HT1080 (cell line): ENCODE results near the genes WBP1L and NEURL1.

DNA sequence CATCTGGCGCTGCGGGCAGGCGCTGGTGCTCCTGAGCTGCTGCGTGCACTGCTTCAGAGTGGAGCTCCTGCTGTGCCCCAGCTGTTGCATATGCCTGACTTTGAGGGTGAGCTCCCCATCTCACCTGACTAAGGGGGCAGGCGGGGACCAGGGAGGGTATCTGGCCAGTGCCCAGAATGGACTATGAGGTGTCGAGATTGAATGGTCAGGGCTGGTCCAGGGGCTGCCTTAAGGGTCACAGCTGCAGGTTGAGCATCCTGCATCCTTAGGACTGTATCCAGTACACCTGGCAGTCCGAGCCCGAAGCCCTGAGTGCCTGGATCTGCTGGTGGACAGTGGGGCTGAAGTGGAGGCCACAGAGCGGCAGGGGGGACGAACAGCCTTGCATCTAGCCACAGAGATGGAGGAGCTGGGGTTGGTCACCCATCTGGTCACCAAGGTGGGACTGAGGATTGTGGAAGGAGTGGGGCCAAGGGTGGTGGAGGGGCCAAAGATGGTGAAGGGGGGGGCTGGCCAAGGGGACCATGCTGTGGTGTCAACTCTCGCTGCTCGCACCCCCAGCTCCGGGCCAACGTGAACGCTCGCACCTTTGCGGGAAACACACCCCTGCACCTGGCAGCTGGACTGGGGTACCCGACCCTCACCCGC lies 5.0 kb downstream of the NFKB2 start:
RAMPAGE:
- cytosol, long total RNA: no peak
- long total RNA: no peak
- nucleus, long total RNA: no peak

GRCh38 chr10:102422626-102423112 lies 2.0 kb downstream of the FBXL15 start:
RAMPAGE:
- cytosol, long total RNA: no peak
- long total RNA: no peak
- nucleus, long total RNA: no peak

RAMPAGE:
- cytosol, long total RNA: no peak
- long total RNA: no peak
- nucleus, long total RNA: no peak
Observed at GRCh38 chr10:102475299-102476055, 14.3 kb downstream of the MFSD13A start.

RAMPAGE:
- cytosol, long total RNA: no peak
- long total RNA: no peak
- nucleus, long total RNA: no peak
Observed at GRCh38 chr10:102492833-102493575, 9.5 kb downstream of the ACTR1A start.

RAMPAGE:
- cytosol, long total RNA: no peak
- long total RNA: no peak
- nucleus, long total RNA: no peak
Observed at GRCh38 chr10:102509117-102509601, 5.4 kb downstream of the SUFU start.

GRCh38 chr10:102555943-102556546 lies 52.3 kb downstream of the SUFU start:
RAMPAGE:
- cytosol, long total RNA: no peak
- long total RNA: no peak
- nucleus, long total RNA: no peak

DNA sequence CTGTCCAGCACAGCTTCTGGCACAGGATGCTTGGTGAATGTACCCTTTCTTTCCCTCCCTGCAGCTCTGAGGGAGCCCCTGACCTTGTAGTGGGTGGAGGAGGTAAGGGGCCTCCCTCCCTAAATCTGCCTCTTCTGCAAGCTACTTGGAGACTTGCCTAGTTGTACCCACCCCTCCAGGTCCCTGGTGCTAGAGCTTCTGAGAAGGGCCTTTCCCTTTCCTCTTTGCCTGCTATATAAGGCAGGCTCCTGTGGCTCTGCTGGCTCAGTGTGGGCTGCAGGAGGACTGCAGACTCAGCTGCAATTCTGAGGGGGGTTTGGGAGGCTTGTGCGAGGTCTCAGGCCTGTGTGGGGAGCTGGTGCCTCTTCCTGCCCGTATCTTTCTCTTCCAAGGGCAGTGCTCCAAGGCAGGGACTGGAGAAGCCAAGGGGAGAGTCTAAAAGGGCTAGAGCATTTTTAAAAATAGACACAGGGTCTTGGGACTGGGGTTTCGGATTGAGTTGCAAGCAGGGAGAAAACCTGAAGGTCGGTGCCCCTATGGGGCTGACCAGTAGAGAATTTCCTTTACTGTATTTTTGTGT lies 11.6 kb upstream of the TRIM8 start:
RAMPAGE:
- cytosol, long total RNA: no peak
- long total RNA: no peak
- nucleus, long total RNA: no peak

GRCh38 chr10:102657869-102658962 lies 13.9 kb downstream of the TRIM8 start:
RAMPAGE:
- cytosol, long total RNA: no peak
- long total RNA: no peak
- nucleus, long total RNA: no peak

GRCh38 chr10:102710583-102711097 lies 3.6 kb downstream of the ARL3 start:
RAMPAGE:
- cytosol, long total RNA: no peak
- long total RNA: no peak
- nucleus, long total RNA: no peak

DNA sequence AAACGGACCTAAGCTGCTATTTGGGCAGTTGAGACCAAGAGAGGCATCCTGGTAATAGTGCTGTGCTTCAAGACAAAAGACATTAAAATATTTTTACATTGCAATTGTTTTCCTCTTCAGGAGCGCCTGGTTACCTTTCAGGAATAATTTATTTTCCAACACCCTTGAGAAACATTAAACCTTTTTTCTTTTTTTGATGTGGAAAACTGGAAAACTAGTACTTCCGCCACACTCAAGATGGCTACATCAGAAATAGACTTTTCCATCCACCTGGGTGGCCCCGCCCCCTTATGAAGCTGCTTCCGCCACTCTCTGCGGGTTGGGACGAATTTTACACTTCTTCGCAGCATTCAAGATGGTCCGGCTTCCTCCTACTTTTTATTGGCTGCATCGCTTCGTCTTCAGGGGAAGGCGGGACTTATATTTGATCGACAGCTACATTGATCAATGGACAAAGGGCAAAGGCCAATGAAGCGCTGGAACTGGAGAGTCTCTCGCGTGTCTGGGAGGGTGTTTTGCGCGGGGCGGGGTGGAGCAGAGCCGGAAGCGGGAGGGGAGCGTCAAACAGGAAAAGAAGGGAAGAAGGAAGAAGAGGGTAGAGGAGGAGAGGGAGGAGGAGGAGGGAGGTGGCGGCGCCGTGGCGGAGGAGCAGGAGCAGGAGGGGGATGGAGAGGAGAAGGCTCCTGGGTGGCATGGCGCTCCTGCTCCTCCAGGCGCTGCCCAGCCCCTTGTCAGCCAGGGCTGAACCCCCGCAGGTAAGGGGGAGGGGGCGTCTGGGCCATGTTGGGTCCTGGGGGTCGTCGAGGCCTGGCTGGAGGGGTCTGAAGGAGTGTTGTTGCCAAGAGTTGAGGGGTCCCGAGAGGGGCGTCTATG lies at the start of gene WBP1L:
Gene WBP1L (plus strand): TSS at position 560 of the 873 bp plus-strand sequence.
RAMPAGE:
- cytosol, long total RNA: start-site peak on the plus strand centred at position 593 of the sequence, 23 bp wide, 97 and 103 reads in 2 replicates
- long total RNA: no peak
- nucleus, long total RNA: no peak

DNA sequence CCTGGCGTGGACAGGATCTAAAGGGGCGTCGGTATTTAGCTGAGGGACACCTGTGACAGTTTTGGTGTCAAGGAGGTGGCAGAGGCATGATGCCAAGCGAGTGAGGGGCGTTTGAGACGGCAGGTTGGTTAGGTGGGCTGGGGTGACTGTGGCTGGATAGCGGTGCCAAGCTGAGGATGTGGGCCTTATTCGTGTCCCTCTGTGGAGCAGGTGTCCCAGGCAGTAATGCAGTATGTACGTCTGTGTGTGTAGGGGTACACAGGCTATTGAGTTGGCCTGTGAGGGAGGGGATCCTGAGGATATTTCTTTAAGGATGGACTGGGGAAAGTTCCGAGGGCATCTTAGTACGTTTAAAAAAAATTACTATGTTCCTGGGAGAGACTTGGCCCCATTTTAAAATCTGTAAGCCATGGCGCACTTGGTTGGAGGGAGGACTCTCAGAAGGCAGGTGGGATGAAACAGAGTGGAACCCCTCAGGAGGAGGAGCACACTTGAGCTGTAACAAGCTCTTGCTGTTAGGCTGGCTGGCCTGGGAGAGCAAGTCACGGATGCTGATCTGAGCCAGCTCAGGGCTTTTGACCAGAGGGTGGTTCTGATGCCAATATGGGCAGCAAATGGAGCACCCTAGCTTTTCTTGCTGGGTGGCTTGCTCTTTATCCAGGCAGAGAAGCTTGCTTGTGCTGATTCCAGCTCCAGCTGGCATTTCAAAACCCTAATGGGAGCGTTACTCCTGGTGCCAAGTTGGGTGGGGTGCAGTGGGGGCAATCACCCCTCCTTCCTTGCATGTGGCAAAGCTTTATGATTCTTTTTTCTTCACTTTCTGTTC lies 727 bp downstream of the WBP1L start:
RAMPAGE:
- cytosol, long total RNA: no peak
- long total RNA: no peak
- nucleus, long total RNA: no peak

DNA sequence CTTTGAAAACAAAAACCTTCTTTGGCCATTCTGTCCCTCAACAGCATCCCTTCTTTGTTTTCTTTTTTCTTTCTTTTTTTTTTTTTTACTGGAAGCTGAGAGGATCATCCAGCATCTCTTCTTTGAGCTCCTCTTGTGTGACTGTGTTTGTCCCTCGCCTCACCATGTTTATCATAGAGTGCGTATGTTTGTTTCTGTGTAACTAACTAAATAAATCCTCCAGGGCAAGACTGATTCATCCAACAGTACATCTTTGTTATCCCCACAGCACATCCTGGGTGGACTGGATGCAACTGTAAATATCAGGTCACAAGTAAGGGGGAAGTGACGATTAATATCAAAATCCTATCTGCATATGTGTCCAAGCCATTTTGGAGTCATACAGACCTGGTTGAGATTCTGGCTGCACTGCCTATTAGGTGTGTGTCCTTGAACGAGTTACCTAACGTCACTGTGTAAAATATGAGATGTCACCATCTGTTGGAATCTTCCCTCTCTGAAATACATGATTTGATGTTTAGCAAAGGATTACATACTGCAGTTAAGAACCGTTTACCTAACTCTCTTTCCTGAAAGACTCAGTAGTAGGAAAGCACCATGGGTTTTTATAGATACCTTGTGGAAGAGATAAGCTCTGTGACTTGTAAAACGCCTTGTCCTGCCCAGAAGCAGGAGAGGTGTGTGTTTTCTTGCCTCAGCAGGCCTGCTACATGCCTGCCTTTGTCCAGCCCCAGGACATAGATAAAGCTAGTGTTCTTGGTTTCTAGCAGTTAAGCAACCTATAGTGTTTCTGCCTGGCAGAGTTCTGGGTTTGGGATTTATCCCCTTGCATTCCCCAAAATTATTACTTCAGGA lies 25.8 kb downstream of the WBP1L start:
RAMPAGE:
- cytosol, long total RNA: no peak
- long total RNA: no peak
- nucleus, long total RNA: no peak

DNA sequence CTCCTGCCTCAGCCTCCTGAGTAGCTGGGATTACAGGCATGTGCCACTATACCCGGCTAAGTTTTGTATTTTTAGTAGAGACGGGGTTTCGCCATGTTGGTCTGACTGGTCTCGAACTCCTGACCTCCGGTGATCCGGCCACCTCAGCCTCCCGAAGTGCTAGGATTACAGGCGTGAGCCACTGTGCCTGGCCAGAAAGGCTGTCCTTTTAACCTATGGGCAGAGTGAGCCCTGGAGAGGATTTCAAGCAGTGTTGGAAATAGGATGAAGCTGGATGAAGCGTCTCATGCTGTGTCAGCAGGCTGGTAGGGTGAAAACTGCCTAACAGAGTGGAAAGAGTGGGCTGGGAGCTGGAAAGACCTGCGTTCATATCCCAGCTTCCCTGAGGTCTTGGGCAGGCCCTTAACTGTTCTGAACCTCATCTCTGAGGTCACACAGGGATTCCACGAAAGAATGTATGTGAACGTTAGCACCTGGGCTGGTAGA lies 34.0 kb downstream of the WBP1L start:
RAMPAGE:
- cytosol, long total RNA: no peak
- long total RNA: no peak
- nucleus, long total RNA: no peak

DNA sequence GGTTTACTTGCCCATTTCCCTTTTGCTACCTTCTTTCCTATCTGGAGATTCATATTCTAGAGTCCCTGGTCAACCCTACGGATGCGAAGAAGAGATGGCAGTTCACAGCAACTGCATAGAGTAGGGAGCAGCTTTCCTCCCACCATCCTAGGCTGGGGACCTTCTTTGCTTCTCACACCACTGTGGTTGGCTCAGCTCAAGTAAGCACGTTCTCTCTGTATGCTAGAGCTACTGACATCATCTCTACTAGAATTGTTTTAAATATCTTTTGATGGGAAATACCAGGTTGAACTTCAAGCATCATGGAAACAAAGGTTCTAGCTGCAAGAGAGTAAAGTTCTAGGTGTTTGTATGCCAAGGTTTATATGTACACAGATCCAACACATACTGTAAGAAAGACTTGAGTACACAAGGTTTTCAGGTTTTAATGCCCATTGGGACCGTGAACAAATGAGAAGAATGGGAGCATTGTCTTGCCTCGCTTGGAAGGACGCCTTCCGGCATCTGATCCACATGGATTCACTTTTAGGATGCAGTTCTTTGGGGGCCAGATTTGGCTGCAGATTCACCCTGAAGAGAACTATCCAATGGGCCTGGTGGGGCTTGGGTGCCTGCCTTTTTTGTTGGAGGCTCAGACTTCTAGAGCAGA lies 111.2 kb downstream of the NT5C2 start:
RAMPAGE:
- cytosol, long total RNA: no peak
- long total RNA: no peak
- nucleus, long total RNA: no peak

GRCh38 chr10:103133077-103133793 lies 59.8 kb downstream of the NT5C2 start:
RAMPAGE:
- cytosol, long total RNA: no peak
- long total RNA: no peak
- nucleus, long total RNA: no peak

DNA sequence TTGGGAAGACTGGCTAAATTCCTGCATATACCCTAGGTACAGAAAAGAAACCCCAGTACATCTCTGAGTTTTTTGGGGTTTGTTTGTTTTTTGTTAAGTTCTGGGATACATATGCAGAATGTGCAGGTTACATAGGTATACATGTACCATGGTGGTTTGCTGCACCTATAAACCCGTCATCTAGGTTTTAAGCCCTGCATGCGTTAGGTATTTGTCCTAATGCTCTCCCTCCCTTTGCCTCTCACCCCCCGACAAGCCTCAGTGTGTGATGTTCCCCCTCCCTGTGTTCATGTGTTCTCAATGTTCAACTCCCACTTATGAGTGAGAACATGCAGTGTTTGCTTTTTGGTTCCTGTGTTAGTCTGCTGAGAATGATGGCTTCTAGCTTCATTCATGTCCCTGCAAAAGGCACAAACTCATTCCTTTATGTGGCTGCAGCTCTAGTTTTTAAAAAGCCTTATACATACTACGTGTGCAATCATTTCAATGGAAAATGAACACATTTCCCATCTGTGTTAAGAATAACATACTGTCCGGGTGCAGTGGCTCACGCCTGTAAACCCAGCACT lies 54.8 kb downstream of the NT5C2 start:
RAMPAGE:
- cytosol, long total RNA: no peak
- long total RNA: no peak
- nucleus, long total RNA: no peak

GRCh38 chr10:103145991-103146644 lies 47.0 kb downstream of the NT5C2 start:
RAMPAGE:
- cytosol, long total RNA: no peak
- long total RNA: no peak
- nucleus, long total RNA: no peak

DNA sequence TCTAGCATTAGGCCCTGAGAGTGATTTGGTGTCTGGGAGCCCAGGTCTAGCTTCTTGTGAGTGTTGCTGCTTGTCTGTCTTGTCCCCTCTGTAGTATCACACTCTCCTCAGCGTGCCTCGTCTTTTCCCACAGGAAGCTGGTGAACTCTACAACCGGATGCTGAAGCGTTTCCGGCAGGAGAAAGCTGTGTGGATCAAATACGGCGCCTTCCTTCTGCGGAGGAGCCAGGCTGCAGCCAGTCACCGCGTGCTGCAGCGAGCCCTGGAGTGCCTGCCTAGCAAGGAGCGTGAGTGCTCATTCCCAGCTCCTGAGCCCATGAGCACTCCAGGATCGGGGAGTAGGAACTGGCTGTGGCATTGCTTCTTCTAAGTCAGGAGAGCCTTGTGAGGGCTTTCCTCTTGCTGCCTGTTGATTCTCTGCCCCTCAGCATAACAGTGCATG lies 8.4 kb downstream of the CALHM2 start:
RAMPAGE:
- cytosol, long total RNA: no peak
- long total RNA: no peak
- nucleus, long total RNA: no peak

DNA sequence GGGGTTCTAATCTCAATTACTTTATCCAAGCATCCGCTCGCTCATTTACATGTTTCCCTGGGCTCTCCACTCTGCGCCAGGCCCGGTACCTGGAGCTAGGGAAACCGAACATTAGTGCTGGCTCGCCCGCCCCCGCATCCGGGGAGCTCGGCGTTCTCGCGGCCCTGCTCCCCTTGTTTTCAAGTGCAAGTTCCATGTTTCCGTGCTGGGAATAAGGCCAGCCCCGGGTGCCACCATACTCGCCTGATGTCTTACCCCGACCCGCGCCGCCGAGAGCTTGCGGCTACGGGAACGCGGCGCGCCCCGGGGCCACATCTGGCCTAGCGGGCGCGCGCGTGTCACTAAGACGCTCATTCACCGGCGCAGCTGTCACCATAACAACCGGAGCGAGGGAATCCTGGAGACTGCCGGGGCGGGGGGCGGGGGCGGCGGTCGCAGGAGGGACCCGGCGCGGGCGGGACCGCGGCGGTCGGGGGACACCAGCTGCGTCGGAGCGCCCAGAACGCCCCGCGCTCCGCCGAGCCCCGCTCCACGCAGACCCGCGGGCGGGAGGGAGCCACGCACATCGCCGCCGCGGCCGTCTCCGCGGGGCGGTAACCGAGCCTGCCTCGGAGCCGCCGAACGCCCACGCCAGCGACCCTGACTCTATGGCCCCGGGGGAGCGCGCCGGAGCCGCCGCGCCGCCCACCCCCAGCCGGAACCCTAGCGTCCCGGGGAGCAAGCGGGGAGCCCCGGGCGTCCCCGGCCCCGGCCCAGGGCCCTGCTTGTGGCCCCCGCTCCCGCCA lies at the start of gene NEURL1:
Gene NEURL1 (plus strand): TSS at position 345 of the 785 bp plus-strand sequence.
RAMPAGE:
- cytosol, long total RNA: no peak
- long total RNA: no peak
- nucleus, long total RNA: no peak

DNA sequence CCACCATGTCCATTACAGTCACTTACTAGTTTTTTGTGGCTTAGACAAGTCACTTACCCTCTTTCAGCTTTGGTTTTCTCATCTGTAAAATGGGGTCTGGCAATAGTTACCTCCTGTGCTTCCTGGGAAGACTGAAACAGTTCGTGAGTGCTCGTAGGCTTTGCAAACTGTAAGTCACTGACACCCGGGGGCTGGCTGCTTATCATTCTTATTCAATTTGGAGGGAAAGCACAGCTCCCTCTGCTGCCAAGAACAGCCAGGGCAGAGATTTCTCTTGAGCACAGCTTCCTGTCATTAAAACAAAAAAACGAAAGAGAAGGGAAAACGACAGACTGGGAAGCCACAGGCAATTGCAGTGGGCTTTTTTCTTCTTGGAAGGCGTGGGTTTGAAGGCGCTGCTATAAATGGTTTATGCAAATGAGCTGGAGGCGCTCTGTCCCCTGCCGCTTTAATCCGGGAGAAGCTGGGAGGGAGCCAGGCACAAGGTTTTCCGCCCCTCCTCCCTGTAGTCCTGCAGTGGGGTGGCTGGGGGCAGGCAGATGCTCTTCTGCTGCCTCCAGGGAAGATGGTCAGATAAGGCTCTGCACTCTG lies 49.2 kb downstream of the NEURL1 start:
RAMPAGE:
- cytosol, long total RNA: no peak
- long total RNA: no peak
- nucleus, long total RNA: no peak